Fibroblast of villous mesenchyme (primary cell): ENCODE results near the gene TCHP.

GRCh38 chr12:109597423-109598340, 24.1 kb downstream of the MVK start:
- CAGE, long polyA plus RNA = no peak

GRCh38 chr12:109863459-109864209, 16.7 kb downstream of the GLTP start:
- CAGE, long polyA plus RNA = no peak

- CAGE, long polyA plus RNA = no peak
Measured at GRCh38 chr12:109875385-109875963, 4.9 kb downstream of the GLTP start.

DNA sequence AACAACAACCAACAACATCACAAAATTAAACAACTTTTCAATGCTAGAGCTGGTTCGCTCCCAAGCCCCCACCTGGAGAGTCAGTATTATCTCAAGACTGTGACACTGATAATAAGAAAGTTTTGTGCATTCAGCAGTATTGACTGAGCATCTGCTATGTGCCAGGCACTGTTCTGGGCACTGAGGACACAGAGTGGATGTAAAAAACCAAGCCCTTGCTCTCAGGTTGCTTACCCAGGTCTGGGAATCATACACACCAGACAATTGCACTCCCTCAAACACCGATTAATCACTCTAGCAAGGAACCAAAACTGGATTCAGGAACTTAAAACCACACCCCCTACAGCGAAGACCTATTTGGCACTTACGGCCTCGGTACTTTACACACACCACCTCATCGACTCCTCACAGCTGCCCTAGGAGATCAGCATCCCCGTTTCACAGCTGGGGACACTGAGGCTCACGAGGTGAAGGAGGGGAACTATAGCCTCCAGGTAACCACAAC, 1.7 kb downstream of the GLTP start:
- CAGE, long polyA plus RNA = no peak

GRCh38 chr12:109899929-109900738, at the start of gene TCHP:
TSS of gene TCHP (plus strand) at chr12:109900274.
- CAGE, long polyA plus RNA = start-site peak on the plus strand at chr12:109900268-109900303, 448 and 516 reads in 2 replicates

- CAGE, long polyA plus RNA = no peak
Measured at GRCh38 chr12:109900739-109901354, 773 bp downstream of the TCHP start.

DNA sequence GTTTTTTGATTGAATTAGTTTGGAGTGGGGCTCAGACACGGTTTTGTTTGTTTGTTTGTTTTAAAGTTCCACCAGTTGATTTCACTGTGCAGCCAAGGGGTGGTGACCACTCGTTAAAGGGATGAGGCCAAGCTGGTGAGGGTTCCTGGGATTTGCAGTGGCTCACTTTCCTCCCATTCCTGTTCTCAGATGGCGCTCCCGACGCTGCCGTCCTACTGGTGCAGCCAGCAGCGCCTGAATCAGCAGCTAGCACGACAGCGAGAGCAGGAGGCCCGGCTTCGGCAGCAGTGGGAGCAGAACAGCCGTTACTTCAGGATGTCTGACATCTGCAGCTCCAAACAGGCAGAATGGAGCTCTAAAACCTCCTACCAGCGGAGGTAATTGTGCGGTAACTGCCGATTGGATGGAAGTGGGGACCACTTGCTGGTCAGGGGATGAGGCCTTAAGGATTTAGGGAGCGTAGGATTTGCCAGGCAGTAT, 2.8 kb downstream of the TCHP start:
- CAGE, long polyA plus RNA = no peak

GRCh38 chr12:109968022-109968380, 28.2 kb downstream of the GIT2 start:
- CAGE, long polyA plus RNA = no peak

GRCh38 chr12:109994386-109995098, 1.6 kb downstream of the GIT2 start:
- CAGE, long polyA plus RNA = no peak

- CAGE, long polyA plus RNA = no peak
Measured at GRCh38 chr12:110012851-110013354, 13.7 kb downstream of the ANKRD13A start.

GRCh38 chr12:110015277-110015632, 16.0 kb downstream of the ANKRD13A start:
- CAGE, long polyA plus RNA = no peak

GRCh38 chr12:110018249-110018557, 19.0 kb downstream of the ANKRD13A start:
- CAGE, long polyA plus RNA = no peak

DNA sequence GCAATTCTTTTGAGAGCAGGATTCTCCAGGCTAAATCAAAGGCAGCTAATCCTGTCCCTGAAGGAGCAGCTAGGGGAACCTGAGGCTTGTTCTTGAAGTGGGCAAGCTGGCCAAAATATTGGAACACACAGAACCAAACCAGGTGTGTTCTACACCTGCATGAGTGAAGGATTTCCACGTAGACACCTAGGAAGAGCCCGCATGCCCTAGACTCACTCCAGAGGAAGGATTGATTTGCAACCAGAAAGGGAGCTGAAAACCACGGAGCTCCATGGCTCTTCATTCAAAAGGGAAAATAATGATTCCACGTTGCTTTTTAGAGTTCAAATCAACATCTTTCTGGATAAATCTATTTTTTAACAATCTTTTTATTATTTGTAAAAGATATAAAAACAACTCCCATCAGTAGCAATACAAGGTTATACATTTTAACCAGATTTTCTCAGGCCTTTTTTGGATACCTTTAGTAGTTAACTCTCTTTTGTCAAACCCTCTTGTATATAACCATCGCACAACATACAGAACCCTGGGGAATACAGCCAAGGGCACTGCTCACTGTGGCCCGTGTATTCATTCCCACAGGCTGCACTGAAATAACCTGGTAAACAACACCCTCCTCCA, 9.9 kb downstream of the C12orf76 start:
- CAGE, long polyA plus RNA = no peak

DNA sequence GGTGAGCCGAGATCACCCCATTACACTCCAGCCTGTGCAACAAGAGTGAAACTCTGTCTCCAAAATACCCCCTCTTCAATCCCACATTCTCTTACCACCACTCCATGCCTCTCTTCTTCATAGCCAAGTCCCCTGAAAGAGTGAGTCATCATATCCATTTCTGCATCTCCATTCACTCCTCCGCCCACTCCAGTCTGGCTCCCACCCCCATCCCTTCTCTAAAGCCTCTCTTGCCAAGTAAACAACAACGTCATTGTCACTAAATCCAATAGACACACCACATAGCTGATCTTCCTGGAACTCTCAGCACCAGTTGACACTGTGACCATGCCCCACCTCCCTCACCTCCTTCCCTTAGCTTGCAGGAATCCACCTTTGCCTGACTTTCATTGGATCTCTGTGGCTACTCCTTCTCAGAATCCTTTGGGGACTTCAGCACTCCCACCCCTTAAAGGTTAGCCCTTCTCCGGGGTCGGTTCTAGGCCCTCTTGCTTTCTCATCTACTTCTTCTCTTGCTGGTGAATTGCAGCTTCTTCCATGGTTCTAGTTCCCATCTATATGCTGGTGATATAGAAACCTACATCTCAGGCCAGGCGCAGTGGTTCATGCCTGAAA, 12.0 kb upstream of the C12orf76 start:
- CAGE, long polyA plus RNA = no peak

GRCh38 chr12:110249799-110250325, 31.2 kb upstream of the ATP2A2 start:
- CAGE, long polyA plus RNA = no peak

GRCh38 chr12:110279730-110279961, 1.4 kb upstream of the ATP2A2 start:
- CAGE, long polyA plus RNA = no peak

GRCh38 chr12:110371090-110372434, 31.9 kb downstream of the ANAPC7 start:
- CAGE, long polyA plus RNA = no peak

GRCh38 chr12:110575252-110575778, 7.8 kb downstream of the PPTC7 start:
- CAGE, long polyA plus RNA = no peak

DNA sequence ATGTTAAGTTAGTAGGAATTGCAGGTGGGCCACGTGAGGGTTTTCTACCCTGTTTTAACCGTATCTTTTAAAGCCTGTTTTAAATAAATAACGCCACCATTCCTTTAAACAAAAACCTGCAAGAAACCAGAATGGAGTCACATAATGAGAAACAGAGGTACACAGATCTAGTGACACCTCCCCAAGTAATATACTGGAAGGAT, 346 bp upstream of the PPTC7 start:
- CAGE, long polyA plus RNA = no peak

- CAGE, long polyA plus RNA = no peak
Measured at GRCh38 chr12:110732939-110733538, 9.7 kb downstream of the PPP1CC start.